ENCODE results near the gene LCA5.

GRCh38 chr6:75642493-75643598 is 41.2 kb downstream of the SENP6 start:
- PRO-cap, result no peak
- RAMPAGE, long total RNA, 3 experiments, result no peak in any of the 3 experiments

DNA sequence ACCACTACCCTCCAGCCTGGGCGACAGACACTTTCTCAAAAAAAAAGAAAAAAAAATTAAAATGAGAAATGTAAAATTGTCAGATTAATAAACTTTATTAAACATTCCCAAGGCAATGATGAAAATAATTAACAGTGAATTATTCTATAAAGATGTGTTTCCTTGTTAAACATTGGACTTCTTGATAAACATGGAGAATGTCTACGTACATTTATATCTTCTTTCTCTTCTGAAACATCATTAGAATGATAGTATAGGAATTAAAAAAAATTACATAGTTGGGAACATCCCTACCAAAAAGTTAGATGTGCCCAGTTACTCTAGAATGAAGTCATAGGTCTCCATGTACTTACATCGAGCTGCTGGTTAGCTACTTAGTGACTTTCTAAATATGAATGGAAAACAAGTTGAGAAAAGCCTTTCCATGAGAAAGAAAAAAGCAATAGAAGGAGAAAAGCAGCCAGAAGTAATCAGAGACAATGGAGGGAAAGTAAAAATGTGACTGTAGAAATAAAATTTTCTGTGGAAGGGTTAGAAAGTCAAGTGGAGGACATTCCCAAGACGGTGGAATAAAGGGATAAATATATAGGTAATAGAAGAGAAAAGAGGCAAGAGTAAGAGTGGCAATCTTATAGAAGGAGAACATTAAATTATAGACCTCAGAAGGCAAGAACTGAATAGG is 44.7 kb downstream of the MYO6 start:
- PRO-cap, result no peak
- RAMPAGE, long total RNA, 3 experiments, result no peak in any of the 3 experiments

DNA sequence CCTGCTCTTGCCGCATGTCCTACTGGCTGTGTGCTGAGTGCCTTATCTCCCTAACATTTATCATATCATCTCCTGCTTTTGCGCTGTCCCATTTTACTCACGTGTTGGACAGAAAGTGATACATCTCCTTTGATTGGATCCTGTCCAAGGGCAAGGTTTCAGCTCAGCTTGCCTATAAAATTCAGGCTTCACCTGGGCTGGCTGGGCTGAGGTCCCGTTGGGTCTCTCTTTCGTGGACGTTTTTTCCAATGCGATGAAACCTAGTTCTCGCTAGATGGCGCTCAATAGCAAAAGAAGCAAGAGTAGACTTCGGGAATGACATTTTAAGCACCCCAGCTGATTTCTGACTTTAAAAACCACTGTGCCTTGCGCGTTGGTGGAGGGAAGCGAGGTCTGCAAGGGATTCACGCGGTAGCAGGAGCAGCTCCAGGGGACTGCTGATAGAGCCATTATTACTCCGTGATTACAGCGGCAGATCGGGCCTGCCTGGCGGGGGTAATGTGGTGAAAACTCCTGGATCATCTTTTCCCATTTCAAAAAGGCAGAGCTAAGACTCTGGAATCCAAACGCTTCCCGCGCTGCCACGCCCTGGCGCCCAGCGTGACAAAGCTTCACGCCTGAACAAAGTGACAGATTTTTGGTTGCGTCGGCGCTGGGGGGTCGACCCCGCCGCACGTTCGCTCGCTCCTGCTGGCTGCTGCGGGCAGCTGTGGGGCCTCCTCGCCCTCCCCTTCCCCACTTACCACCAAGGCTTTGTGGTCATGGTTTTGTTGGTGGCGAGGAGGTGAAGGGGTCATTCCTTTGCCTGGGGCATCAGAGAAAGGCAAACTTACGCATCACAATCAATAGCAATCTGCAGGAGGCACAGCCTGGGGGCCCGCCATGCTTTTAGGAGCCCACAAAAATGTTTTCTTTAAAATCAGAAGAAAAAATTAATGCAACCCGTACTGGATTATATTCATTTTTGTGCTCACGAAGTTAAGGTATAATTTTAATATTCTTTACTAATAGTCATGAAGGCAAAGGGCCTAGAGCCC is 137.3 kb downstream of the IMPG1 start:
- PRO-cap, result no peak
- RAMPAGE, long total RNA, 3 experiments, result no peak in any of the 3 experiments

DNA sequence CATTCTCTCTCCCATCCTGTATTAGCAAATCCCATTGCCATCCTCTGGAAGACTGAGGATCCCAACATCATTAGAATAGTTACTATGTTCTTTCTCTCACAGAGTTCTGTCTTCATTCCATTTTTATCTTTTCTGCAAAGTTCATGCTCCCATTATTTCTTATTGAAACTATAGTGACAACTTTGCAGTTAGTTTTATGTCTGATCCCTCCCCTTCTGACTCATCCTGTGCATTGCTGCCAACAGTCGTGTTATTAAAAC is 261.6 kb upstream of the IRAK1BP1 start:
- PRO-cap, result no peak
- RAMPAGE, long total RNA, 3 experiments, result no peak in any of the 3 experiments

GRCh38 chr6:78628889-78630249 is 238.0 kb upstream of the IRAK1BP1 start:
- PRO-cap, result no peak
- RAMPAGE, long total RNA, 3 experiments, result no peak in any of the 3 experiments

GRCh38 chr6:78956159-78957207 is 89.1 kb downstream of the IRAK1BP1 start:
- PRO-cap, result no peak
- RAMPAGE, long total RNA, 3 experiments, result no peak in any of the 3 experiments

- PRO-cap, result bidirectional peak, plus-strand start at chr6:79537643, minus-strand start at chr6:79537155
- RAMPAGE, long total RNA, 3 experiments, result start-site peak on the plus strand in 3 of 3 experiments, at chr6:79537577-79537650 at its widest, 9 to 66 reads per replicate; start-site peak on the minus strand in 2 of 3 experiments, at chr6:79537375-79537432 at its widest, 27 to 47 reads per replicate
Measured at GRCh38 chr6:79537030-79537750, at the start of gene LCA5. Gene LCA5 (minus strand): TSS chr6:79537430.

- PRO-cap, result no peak
- RAMPAGE, long total RNA, 3 experiments, result no peak in any of the 3 experiments
Measured at GRCh38 chr6:79632547-79633006, 1.4 kb downstream of the SH3BGRL2 start.

DNA sequence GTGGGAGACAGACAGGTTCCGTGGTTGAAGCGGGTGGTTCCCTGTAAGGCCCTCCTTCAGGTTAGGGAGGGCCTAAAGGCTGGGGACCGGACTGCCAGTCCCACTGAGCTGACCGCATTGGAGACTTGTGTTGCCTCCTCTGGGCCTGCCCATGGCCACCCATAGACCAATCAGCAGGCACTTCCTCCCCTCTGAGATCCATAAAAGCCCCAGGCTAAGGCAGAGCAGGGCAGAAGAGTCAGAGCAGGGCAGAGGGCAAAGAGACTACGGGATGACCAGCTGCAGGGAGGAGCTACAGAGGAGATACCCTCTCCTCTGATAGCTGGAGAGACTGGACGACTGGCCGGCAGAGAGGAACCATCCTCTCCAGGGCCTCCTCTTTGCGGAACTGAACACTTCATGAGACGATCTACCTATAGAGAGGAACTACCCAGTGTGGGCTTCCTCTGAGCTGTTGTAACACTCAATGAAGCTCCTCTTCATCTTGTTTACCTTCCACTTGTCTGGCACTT is 537.3 kb downstream of the TENT5A start:
- PRO-cap, result no peak
- RAMPAGE, long total RNA, 3 experiments, result no peak in any of the 3 experiments

DNA sequence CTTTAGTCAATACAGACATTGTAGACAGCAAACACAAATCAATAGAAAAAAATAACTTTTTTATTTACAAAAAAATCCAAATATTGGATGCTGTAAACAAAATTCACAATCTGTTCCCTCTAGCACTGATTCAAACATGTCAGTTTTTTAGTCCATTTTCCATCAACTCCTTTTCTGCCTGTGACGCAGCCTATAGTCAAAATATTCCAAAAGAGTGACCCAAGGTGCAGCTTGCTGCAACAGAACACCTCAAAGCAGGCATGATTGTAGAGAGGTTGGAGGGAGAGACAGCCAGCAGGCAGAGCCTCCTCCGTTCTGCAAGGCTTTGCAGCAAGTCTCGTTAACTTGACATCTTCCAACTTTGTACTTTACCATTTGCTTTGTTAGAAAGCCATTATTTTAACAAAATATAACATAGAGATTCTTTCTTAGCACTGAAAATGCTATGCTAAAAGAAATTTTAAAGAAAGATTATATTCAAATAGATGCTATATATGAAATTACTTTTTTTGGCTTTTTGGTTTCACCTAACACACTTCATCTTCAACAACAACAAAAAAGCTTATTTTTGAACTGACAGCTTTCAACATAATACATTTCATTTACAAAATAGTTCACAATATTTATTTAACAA is 6.7 kb downstream of the TENT5A start:
- PRO-cap, result no peak
- RAMPAGE, long total RNA, 3 experiments, result no peak in any of the 3 experiments

GRCh38 chr6:81750997-81751417 is 1.5 kb downstream of the TENT5A start:
- PRO-cap, result no peak
- RAMPAGE, long total RNA, 3 experiments, result no peak in any of the 3 experiments

GRCh38 chr6:81774424-81774923 is 22.0 kb upstream of the TENT5A start:
- PRO-cap, result no peak
- RAMPAGE, long total RNA, 3 experiments, result no peak in any of the 3 experiments

DNA sequence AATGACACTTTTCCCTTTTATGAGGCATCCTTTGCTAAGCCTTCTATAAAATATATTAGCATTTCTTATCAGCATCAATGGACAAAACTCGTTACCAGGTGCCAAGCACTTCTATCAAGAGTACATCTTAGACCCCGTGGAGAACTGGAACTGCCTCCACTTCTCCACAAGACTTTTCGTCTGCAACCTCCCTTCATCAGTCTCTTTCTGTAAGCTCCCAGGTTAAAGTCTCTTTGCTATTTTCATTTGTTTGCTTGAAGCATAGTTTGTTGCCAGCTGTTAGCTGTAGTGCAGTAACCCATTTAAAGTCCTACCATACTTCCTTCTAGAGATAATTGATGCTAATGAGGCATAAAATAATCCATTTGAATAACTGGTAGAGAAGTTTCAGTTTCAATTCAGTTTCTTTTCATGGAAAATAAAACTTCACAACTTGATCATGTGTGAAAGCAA is 68.3 kb upstream of the TENT5A start:
- PRO-cap, result no peak
- RAMPAGE, long total RNA, 3 experiments, result no peak in any of the 3 experiments

GRCh38 chr6:82172298-82172554 is 75.3 kb downstream of the IBTK start:
- PRO-cap, result no peak
- RAMPAGE, long total RNA, 3 experiments, result no peak in any of the 3 experiments

- PRO-cap, result bidirectional peak, plus-strand start at chr6:82247337, minus-strand start at chr6:82247228
- RAMPAGE, long total RNA, 3 experiments, result no peak in any of the 3 experiments
Measured at GRCh38 chr6:82246701-82247378, 704 bp downstream of the IBTK start.

DNA sequence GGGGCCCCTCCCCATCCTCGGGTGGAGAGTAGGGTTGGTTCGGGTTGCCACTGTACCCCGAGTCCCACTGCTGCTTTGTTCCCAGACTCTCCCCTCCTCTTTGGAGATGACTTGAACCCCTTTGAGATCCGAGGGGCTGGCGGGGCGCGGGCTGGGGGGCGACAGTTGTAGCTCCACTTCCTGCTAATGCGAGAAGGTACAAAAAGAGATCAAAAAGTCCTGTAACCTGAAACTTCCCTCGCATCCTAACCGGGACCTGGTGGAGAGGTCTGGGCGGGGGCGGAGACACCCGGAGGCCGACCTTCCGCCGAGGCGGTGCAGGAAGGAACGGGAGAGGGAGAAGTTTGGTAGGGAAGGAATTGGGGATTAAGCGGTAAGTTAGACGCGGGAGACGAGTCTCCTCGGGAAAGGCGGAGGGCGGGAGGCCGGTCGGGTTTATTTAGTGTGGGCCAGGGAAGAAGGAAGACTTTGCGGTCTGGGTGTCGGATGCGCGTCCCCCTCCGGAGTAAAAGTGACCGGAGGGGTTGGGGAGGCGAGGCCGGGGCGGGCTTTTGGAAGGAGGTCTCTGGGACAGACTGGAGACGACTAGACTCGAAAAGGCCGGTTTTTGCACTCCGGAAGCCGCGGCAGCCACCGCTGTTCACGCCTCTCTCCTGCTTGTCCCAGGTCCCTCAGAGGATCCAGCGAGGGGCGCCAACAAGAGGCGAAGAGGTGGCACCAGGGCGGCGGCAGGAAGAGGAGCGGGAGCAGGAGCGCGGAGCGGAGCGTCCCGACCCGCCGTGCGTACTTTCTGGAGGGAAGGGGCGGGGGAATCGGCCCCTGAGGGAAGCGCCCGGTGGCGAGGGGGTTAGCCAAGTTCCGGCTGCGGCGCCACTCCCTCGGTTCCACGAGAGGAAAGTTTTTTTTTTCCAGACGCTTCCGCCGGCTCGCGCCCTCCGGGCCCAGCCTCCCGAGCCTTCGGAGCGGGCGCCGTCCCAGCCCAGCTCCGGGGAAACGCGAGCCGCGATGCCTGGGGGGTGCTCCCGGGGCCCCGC is 657 bp downstream of the TPBG start:
- PRO-cap, result bidirectional peak, plus-strand start at position 899 of the sequence, minus-strand start at position 792 of the sequence
- RAMPAGE, long total RNA, 3 experiments, result no peak in any of the 3 experiments

- PRO-cap, result no peak
- RAMPAGE, long total RNA, 3 experiments, result no peak in any of the 3 experiments
Measured at GRCh38 chr6:83086653-83087269, 19.3 kb downstream of the DOP1A start.

DNA sequence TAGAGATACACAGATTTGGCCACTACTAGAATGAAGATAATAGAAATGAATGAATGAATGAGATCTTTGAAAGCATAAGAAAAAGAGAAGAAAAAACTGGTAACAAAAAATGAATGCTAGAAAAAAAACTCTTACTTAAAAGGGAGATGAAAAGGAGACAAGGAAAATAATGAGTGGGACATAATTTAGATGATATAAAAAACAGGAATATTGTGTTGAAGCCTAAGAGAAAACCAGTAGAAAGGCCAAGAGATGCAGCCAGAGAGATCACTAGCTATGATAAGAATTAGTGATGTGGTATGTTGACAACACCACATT is 28.5 kb downstream of the RWDD2A start:
- PRO-cap, result no peak
- RAMPAGE, long total RNA, 3 experiments, result no peak in any of the 3 experiments

DNA sequence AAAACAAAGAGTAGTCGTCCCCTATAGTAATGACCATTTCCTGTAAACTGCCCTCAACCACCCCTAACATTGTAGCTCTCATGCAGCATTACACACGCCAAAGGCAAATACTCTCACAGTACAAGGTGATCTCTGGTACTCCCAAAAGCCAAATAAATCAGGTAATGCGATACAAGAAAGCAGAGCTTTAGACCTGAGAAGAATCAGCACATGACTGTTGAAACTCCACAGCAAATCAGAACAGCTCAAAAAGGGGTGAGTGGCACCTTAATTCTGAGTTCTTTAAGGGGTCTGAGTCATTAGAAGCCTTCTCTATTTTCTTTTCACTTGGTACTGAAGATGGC is 57.1 kb upstream of the MRAP2 start:
- PRO-cap, result no peak
- RAMPAGE, long total RNA, 3 experiments, result no peak in any of the 3 experiments

DNA sequence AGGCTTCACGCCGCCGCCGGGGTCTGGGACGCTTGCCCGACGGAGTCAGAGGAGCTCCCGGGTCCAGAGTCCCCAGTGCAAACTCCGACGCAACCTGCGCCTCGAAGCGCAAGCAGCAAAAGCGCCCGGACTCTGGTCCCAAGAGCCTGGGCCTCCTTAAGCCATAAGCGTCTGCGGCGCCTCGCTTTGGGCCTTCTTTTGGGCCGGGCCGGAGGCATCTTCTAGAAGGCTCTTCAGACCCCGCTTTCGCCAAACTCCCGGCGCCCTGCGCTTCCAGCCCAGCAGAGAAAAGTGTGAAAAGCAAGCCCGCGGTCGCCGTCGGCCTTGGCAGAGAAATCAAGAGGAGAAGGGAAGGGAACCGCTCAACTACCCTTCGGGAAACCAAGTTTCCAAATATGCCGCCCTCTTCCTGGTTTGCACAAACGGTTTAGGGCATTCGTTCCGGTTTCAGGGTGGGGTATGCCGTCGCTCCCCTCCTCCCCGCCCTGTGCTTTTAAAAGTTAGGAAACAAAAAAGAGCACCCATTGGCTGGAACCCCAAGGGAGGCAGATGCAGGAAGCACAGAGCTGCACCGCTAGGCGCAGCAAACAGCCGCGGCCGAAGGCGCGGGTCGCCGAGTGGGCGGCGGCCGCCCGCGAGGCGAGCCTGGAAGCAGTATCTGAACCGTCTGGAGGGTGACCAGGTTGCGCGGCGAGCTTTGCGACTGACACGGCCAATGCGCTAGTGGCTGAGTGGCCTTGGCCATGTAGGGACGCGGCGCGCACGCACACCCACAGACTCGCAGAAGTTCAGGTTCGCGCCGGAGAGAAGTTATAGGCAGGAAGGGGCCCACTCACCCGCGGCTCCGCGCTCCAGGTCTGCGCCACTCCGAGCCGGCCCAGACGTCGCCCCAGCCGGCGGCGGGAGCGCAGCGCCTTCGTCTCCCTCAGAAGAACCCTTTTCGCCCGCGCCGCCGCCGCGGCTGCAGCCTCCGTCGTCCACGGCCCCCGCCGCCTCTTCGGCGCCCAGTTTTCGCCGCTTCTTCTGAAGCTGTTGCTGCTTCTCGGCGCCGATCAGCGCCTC is 1.0 kb downstream of the TBX18 start:
- PRO-cap, result bidirectional peak, plus-strand start at position 236 of the sequence, minus-strand start at position 134 of the sequence; bidirectional peak, plus-strand start at position 563 of the sequence, minus-strand start at position 338 of the sequence; bidirectional peak, plus-strand start at position 773 of the sequence, minus-strand start at position 717 of the sequence
- RAMPAGE, long total RNA, 3 experiments, result start-site peak on the minus strand in 2 of 3 experiments, centred at positions 393 to 434 of the sequence, 31 to 36 reads per replicate